Osteocyte (in vitro differentiated cells): ENCODE measurements around a stretch of chr1.

- PRO-cap = no peak
Observed at GRCh38 chr1:109197132-109197783, 16.5 kb upstream of the SARS1 start.

DNA sequence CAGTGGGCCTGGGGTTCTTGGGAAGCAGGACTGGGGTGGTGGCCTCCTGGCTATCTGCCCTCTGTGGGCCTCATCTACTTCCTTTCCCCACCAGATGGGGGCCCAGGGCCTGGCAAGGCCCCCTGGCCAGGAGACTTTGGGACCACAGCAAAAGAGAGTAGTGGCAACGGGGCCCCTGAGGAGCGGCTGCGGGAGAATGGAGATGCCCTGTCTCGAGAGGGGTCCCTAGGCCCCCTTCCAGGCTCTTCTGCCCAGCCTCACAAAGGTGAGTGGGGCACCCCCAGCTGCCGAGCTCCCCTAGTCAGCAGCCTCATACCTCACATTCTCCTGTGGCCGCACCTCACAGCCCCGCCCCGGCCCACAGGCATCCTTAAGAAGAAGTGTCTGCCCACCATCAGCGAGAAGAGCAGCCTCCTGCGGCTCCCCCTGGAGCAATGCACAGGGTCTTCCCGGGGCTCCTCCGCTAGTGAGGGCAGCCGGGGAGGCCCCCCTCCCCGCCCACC, 9.8 kb downstream of the PSRC1 start:
- PRO-cap = no peak

DNA sequence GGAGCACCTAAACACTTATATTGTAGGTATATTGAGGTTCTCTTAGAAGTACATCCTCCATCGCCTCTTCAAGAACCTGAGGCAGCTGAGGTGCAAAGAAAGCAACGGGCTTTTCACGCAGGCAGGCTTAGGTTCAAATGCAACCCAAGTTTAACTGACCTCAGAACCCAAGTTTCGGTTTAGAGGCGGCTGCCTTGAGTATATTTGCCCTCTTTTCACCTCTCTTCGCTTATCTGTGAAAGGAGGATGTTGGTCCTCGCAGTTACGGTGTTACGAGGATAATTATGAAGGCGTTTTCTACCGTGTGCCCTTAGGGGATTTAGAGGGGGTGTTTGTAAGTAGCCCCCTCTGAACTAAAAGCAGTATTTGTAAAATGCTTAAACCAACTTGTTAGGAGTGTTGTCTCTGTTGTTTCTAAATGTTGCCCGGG, 690 bp upstream of the PSRC1 start:
- PRO-cap = no peak

- PRO-cap = no peak
Observed at GRCh38 chr1:109305723-109306492, 903 bp downstream of the MYBPHL start.

DNA sequence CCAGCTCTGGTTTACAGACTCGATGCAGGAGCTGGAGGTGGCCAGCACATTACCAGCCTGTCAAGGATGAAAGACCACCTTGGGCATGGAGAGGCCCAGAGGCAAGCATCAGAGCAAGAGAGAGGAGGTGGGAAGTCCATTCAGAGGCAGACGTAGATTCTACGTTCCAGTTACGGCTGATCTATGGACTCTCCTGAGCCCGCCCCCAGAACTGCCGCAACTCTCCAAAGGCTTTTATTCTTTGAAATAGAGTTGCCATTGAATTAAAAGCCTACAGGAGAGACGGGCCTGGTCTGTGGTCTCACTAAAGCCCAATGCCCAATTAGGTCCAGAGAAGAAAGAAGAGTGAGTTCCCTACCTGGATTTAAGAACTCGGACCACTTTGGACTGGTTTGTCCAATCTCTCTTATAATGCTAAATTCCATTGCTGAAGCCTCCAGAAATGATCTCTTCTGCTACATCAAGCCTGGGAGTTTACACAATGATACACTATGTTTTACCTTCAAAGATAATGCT, 4.1 kb upstream of the MYBPHL start:
- PRO-cap = no peak

- PRO-cap = no peak
Observed at GRCh38 chr1:109316580-109317095, 9.8 kb upstream of the MYBPHL start.

- PRO-cap = no peak
Observed at GRCh38 chr1:109372955-109373954, 24.5 kb downstream of the SORT1 start.

- PRO-cap = no peak
Observed at GRCh38 chr1:109397382-109397523, 465 bp downstream of the SORT1 start.

DNA sequence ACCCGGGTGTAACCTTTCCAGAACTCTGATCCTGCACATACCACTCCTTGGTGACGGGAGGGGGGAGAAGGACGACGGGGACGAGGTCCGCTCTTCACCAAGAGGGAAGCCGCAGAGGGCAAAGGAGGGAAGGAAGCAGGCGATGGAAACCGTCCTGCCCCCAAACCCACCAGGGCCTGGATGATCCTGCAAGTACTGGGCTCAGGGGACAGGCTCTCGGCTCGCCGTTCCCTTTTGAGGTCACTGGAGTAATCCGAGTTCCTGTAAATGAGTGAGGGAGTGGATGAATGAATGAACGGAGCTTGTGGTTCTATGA, 1.0 kb downstream of the SYPL2 start:
- PRO-cap = no peak

- PRO-cap = no peak
Observed at GRCh38 chr1:109547598-109548336, 648 bp upstream of the GNAI3 start.

GRCh38 chr1:109631369-109632176, 11.9 kb downstream of the AMPD2 start:
- PRO-cap = no peak

DNA sequence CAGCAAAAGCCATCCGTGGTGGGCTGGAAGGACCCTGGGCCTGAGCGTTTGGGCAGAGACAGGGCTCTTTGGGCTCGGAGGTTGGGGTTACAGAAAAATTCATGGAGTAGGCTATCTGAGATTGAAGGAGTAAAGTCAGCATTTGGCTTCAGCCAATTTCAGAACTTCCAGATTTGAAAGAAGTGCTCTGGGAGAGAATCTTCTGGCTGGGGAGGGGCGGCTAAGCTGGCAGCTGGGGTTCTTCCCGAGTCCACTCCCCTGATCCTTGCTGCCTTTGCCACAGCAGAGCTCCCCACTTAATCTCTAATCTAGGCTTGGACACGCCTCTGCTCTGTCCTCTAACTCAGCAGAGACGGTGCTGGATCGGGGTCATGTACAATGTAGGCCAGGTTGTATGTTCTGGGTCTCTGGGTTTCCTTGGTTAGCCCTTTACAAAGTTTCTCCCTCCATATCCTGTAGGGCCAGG, 10.0 kb upstream of the GSTM3 start:
- PRO-cap = no peak

DNA sequence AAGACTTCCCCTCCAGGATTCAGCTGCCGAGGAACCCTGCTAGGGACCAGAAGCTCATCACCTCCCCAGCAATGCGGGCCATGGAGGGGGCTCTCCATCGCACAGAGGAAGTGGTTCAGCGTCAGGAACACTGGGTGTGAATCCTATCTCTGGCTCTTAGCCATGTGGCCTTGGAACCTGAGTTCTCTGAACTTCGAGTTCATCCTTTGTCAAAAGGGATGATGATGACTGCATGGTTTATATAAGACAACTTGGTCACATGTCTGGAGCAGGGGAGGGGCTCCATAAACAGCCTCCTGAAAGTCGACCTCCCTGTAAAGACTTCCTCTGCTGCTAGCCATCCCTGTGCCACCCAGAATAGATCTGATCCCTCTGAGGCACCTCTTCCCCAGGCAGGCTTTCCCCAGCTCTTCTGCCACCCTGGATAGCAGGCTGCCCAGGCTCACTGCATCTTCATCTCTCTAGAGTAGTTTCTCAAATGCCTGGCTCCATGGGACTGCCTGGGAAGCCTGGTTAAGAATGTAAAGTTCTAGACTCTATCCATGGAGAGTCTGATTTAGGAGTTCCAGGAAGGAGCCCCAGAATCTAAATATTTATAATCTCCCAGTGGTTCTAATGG, 8.5 kb upstream of the EPS8L3 start:
- PRO-cap = no peak

- PRO-cap = no peak
Observed at GRCh38 chr1:109895831-109896409, 14.7 kb upstream of the CSF1 start.

DNA sequence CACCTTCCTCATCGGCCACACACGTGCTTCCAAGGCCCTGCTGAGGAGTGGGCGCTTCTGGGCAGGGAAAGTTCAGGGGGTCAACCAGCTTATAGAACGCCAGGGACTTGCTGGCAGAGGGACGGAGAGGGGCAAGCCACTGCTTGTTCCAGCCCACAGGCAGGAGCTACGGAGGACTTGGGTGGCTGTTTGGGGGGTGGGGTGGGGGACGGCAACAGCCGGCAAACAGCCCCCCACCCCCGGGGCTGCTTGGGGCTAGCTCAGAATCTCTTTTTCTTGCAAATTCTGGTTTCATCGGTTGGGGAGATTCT, 754 bp downstream of the CSF1 start:
- PRO-cap = no peak

DNA sequence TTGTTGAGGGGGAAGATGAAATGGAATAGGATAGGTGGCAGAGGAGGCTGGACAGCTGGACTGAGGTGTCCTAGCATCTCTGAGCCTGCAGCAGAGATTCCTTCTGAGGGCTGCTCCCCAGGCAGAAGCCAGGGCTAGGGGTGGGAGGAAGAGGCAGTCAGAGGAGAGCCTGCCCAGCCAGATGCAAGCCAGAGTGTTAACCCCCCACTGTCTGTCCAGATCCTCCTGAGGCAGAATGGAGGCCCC, 1.5 kb downstream of the CSF1 start:
- PRO-cap = no peak

- PRO-cap = no peak
Observed at GRCh38 chr1:109927707-109928491, 17.2 kb downstream of the CSF1 start.

DNA sequence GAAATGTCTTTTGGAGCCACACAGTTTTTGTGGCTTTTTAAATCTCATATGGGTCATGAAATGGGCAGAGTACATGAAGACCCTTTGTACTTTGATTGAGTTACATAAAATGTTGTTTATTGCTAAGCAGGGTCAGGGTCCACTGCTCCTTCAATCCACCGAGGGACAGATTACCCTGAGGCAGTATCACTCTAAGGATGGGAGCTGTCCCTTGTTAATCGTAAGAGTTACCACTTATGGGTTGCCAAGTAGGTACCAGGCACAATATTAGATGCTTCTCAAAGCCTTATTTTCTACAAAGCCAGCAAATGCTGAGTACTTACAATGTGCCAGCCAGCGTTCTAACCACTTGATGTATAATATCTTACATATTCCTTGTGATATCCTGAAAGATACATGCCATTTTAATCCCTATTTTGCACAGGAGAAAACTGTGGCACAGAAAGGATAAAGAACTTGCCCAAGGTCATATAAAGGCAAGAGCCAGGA, 14.5 kb downstream of the ALX3 start:
- PRO-cap = no peak

- PRO-cap = no peak
Observed at GRCh38 chr1:110210666-110210803, 421 bp downstream of the KCNC4 start.

DNA sequence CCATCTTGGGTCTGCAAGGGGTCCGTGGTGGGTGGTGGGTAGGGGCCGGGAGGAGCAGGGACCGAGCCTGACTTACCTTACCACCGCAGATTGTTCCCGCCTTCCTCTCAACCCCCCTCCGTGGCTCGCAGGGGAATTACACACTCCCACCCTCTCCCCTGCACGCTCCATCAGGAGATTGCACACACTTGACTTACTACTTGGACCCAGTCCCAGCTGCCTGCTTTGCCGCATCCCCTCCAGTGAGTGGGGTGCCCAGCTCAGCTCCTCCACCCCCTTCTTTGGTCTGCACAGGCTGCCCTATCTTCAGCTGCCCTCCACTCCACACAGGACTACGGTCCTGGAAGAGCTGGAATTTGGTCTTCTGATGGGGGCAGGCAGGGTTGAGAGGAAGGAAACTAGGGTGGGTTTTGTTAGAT, 2.1 kb downstream of the KCNC4 start:
- PRO-cap = no peak